Spinal cord (tissue), 3 donors: ENCODE measurements around a stretch of chr4.

GRCh38 chr4:118278807-118279560 lies 73.8 kb downstream of the PRSS12 start:
- PRO-cap = no peak
- RAMPAGE, long total RNA = no peak

DNA sequence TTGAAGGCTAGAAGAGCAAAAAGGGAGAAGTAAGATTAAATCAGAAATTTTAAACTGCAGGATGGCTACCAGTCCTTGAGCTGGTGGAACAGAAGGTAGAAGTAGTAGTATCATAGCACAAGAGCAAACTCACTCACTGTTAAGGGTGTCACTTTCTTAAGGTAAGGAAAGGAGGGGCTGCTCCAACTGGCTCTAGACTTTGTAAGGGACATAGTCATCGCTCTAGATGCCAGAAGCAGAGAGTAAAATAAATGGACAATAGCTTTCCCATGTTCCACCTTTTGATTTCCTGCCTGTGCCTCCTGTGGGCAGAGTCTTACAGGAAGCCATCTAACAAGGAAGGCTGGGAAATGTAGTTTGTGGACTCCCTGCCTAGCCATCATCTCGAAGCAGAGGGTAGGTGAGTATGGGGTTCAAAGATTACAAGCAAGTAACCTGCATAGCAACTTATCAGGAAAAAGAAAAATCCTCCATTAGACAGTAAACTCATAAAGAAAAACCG lies 1.7 kb upstream of the METTL14 start:
- PRO-cap = no peak
- RAMPAGE, long total RNA = no peak

- PRO-cap = no peak
- RAMPAGE, long total RNA = no peak
Observed at GRCh38 chr4:118745892-118746495, 60.8 kb downstream of the METTL14 start.

DNA sequence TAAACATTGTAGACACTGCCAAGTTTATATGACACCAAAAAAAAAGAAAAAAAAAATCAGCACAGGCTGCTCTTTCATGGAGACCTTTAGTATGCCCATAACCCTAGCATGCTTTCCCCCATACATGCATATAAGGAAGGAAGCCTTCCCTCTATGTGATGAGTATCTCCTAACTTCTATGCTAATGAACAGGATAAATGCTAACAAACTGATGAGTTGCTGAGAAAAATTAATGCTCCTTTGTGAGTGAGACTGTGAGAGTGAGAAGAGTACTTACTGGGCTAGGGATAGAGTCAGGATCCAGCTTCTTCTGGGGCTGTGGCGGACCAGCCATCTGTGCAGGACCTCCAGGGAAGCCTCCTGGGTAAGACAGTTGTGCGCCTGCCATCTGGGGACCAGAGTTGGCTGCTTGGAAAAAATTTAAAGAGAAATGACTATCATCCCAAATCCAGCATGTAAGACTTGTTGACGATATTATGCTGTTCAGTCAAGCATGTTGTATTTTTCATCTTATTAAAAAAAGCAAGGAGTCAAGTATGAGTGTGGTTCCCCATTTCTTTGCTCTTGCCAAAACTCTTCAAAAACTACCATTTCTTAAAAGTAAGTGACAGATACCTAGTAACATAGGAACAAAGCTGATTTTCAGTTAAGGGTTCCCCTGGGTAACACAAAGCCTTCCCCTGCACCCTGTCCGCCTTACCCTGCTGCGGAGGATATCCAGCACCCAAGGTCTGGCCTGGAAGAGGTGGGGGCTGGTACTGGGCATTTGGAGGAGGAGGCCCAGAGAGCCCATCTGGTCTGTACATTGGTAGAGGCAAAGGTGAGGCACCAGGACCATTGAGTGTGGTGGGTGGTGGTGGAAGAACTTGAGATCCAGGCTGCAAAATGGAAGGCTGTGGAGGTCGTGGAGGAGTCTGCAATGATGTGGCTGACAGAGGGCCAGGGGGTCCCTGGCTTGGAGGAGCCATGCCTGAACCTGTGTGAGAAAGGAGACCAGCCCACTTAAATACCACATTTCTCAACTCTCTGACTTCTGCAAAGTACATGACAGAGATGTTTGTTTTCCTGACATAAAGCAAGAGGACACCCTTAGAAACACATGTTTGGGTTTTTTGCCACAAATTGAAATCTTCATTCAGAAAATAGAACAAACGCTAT lies 20.8 kb downstream of the SEC24D start:
- PRO-cap = no peak
- RAMPAGE, long total RNA = no peak

GRCh38 chr4:118904914-118905315 lies 16.3 kb downstream of the SYNPO2 start:
- PRO-cap = no peak
- RAMPAGE, long total RNA = no peak

GRCh38 chr4:118968743-118969040 lies 80.0 kb downstream of the SYNPO2 start:
- PRO-cap = no peak
- RAMPAGE, long total RNA = no peak

DNA sequence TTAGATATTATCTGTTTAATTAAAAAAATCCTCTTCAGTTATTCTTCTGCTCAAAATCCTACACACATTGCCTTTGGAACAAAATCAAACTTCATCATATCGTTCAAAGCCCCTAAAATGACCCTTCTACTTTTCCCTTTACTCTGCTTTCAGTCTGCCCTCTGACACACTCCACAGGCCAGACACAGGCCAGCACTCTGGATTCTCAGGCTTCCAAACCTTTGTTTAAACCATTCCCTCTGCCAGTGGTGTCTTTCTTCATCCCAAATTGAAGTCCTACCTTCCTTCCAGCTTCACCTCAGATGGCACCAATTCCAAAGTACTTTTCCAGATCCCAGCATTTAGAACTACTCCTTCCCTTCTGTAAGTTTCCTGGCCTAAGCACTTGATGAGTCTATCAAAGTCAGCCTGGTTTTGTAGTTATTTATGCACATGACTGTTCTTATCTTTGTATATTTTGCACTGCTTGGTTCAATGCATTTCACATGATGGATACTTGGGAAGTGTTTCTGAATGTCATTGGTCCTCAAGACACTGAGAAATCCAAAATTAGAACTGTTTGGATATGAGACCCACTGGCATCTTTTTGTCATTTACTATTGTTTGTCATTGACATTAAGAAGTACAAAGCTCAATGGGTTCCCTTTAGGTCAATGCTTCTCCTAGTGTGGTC lies 95.8 kb downstream of the SYNPO2 start:
- PRO-cap = no peak
- RAMPAGE, long total RNA = no peak

DNA sequence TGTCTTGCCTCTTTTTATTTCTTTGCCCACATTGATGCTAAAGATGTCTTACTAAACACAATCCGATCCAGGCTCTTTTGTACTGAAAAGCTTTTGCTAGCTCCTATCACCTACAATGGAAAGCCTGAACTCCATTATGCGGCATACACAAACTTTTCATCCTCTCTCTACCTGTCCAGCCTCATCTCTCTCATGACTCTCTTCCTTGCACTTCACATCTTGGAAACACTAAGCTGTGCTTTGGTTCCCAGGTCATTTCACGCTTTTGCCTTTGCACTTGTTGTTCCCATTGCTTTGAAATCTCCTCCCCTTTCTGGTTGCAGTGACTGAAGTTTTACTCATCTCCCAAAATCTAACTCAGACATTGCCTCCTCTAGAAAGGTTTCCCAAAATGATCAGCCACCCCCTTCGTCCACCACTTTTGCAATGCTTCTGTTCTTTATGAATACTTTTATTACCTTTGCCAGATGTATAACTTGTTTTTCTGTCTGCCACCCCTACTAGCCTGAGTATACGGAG lies 107.3 kb downstream of the SYNPO2 start:
- PRO-cap = no peak
- RAMPAGE, long total RNA = no peak

- PRO-cap = no peak
- RAMPAGE, long total RNA = no peak
Observed at GRCh38 chr4:119029588-119030920, 105.6 kb upstream of the MYOZ2 start.

DNA sequence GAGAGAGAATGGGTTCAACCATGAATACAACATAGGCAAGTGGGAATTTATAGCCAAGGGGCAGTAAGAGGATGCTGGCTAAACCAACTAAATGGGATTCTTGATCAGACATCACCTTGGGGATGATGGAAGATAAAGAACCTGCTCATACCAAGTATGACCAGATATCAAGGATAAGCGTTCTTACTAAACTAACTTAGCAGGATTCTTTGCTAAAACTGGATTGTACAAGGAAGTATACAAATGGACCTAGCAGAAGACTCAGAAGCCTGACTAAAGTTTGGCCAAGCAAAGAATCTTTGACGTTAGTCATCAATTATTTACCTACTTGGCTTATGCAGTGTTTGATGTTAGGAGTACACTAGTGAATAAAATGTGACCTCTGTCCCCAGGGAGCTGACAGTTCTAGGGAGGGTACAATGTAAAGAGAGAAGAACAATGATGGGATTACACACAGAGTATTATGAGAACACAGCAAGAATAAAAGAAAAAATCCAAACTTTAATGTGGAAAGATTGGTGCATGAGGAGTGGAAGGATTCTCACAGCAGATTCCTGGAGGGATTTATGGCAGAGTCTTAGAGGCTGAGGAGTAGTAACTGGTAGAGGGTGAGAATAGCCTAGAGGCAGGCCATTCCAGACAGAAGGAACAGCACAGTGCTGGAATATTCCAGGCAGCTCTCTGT lies 54.7 kb upstream of the MYOZ2 start:
- PRO-cap = no peak
- RAMPAGE, long total RNA = no peak

GRCh38 chr4:119299248-119299722 lies 1.2 kb downstream of the C4orf3 start:
- PRO-cap = no peak
- RAMPAGE, long total RNA = no peak

- PRO-cap = no peak
- RAMPAGE, long total RNA = no peak
Observed at GRCh38 chr4:119627052-119628270, 1.1 kb downstream of the PDE5A start.

DNA sequence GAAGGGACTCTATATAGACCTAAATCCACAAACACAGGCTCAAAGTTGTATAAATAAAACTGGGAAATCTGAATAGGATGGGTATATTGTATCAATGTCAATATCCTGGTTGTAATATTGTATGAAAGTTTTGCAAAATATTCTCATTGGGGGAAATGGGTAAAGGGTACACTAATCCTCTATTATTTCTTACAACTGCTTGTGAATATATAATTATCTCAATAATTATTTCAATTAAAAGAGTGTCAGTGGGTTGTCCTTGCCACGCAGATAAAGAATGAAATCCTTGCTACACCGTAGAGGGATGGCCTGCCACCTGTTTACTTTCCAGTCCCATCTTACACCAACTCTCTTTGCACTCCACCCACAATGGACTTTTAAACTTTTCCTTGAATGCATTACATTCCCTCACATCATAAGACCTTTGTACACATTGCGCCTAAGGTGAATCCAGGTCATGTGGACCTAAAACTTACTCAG lies 78.6 kb upstream of the PDE5A start:
- PRO-cap = no peak
- RAMPAGE, long total RNA = no peak

GRCh38 chr4:120111699-120112123 lies 45.1 kb upstream of the MAD2L1 start:
- PRO-cap = no peak
- RAMPAGE, long total RNA = no peak

- PRO-cap = no peak
- RAMPAGE, long total RNA = no peak
Observed at GRCh38 chr4:120756098-120756353, 166.5 kb downstream of the PRDM5 start.

GRCh38 chr4:120921403-120921629 lies 1.2 kb downstream of the PRDM5 start:
- PRO-cap = no peak
- RAMPAGE, long total RNA = no peak

- PRO-cap = no peak
- RAMPAGE, long total RNA = no peak
Observed at GRCh38 chr4:121073538-121074469, 1.5 kb upstream of the NDNF start.

GRCh38 chr4:121156643-121157471 lies 7.3 kb downstream of the TNIP3 start:
- PRO-cap = no peak
- RAMPAGE, long total RNA = start-site peak on the minus strand at chr4:121157152-121157300, 23 and 21 reads in 2 replicates

DNA sequence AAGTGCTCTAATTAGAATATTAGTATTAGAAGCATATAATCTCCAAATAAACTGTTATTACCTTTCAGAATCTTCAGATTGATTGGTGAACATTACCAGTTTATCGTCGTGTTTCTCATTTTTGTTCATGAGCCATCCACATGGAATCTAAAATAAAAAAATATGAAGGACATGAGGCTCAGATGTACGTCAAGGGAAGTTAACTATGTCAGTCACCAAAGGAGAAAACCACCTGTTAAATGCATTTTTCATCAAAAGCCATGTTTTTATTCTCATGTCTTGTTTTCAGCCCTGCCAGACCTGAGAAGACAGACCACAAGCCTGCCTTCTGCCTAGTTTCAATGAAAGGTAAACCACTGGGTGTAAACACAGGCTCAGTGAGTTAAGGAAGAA lies 52.2 kb upstream of the TNIP3 start:
- PRO-cap = no peak
- RAMPAGE, long total RNA = no peak

DNA sequence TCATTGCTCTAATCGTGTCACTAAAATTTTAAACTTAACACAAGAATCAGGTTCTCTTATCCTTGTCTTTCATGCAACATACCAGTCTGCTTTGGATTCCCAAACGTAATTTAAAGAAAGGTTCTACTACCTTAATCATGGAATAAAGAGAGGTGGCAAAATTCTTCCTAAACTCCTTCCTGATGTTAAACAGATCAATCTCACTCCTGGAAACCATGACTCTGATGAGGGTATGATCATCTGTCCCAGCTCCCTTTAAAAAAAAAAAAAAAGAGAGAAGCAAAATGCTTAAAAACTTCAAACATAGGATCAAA lies 27.4 kb downstream of the ANXA5 start:
- PRO-cap = no peak
- RAMPAGE, long total RNA = no peak